Fallopian tube (tissue), 1 donor: ENCODE measurements around a stretch of chr2.

DNA sequence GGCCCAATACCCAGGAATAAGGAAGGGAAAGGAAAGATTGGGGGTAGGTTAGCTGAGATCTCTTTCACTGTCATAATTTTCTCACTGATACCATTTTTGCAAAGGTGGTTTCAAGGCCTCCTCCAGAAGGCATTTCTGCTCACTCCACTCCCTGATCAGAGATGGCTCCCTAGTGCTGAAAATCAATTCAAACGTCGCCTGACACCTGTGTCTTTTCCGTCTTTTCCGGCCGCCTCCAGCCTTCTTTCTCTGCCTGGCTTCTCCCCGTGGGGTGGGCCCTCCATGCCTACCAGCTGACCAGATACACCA, 90.9 kb downstream of the RHOB start:
- PRO-cap: no peak

- PRO-cap: no peak
Observed at GRCh38 chr2:20649412-20649825, 1.5 kb downstream of the HS1BP3 start.

DNA sequence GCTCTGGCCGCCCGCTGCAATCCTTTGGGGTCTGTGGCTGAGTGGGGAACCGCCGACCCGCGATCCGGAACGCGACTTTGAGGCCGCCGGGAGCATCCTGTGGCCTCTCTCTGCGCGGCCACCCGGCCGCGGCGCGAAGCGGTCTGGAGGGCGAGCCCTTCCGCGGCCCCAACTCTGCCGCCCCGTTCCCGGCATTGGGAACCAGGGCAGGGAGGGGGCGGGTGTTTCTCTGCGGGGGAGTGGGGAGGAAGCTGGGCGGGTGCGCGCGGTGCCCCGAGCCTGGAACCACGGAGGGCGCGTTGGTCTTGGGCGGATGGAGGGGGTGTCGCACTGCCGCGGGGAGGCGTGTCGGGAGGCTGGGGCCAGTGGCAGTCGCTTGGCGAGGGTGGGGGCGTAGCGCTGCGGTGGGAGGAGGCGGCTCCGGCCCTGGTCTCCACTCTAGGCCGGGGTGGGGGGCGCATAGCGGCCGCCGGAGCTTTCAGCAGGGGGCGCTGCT, 307 bp upstream of the GDF7 start:
- PRO-cap: no peak

GRCh38 chr2:20674949-20675436, 8.0 kb downstream of the GDF7 start:
- PRO-cap: no peak

GRCh38 chr2:20780838-20781273, 42.0 kb downstream of the LDAH start:
- PRO-cap: no peak

- PRO-cap: no peak
Observed at GRCh38 chr2:21019264-21019670, 24.6 kb downstream of the APOB start.

DNA sequence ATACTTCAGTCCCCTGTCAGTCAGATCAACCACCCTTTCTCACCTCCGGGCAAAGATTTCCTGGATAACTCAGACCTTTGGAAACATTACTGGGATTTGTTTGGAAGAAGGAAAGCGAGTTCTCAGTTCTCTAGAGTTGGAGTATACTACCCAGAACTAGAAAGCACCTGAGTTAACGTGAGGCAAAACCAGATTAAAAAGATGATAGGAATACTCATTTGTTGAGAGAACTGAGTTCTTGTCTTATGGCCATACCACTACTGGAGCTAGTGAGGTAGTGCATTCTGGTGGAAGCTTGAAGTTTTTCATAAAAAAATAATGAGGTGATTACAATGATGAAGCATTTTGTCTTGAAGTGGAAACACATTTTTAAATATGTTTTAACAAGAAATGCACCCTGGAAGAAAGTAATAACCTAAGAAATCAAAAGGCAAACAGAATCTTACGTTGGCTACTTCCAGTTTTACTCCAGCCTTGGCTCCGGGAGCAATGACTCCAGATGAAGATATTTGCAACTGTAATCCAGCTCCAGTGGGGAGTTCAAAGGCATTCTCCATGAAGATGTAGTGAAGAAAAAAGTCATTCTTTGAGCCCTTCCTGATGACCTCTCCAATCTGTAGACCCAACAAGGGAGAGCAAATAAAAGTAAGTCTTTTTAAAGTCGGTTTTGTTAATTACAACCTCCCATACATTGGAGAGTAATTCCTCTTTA, 20.6 kb downstream of the APOB start:
- PRO-cap: no peak

DNA sequence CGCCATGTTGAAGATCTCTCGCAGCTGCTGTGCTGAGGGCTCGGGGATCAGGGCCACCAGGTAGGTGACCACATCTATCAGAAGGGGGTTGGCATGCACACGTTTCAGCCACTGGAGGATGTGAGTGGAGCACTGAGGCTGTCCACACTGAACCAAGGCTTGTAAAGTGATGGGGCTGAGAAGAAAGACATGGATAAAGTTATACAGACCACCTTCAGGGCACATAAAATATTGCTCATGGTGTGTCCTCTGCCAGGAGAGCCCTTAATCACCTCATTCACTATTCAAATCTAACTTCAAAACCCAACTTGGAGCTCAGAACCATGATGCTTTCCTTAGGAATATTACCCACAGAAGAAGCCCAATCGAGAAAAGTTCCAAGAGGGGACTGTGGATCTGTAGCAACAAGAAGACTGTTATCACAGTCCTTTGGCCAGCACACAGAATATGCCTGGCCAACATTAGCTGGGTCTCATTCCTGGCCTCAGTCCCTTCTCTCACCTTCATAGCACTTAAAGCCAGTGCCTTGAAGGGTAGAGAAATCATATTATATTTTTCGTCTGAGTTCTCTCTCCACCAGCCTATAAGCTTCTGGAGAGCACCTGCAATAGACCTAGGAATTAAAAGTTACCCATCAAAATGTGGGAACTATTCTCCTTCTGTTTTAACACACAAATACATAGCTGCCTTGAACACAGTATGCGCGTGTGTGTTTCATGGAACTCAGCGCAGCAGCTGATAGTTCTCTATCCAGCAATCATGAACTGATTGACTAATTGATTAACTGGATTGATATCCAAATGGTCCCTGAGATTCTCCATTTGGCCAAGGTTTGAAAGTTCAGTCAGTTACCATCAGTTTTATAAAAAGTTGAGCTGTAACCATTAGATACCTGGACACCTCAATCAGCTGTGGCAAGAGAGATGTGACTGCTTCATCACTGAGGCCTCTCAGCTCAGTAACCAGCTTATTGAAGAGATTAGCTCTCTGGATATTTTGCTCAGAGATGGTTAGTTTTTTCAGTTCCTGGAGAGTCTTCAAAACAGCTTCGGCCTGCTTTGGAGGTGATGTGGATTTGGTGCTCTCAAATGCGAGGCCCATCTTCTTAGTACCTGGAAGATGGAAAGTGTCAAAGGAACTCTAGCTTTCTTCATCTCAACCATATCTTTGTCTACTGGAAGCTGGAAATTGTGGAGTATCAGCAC, 11.1 kb downstream of the APOB start:
- PRO-cap: no peak

DNA sequence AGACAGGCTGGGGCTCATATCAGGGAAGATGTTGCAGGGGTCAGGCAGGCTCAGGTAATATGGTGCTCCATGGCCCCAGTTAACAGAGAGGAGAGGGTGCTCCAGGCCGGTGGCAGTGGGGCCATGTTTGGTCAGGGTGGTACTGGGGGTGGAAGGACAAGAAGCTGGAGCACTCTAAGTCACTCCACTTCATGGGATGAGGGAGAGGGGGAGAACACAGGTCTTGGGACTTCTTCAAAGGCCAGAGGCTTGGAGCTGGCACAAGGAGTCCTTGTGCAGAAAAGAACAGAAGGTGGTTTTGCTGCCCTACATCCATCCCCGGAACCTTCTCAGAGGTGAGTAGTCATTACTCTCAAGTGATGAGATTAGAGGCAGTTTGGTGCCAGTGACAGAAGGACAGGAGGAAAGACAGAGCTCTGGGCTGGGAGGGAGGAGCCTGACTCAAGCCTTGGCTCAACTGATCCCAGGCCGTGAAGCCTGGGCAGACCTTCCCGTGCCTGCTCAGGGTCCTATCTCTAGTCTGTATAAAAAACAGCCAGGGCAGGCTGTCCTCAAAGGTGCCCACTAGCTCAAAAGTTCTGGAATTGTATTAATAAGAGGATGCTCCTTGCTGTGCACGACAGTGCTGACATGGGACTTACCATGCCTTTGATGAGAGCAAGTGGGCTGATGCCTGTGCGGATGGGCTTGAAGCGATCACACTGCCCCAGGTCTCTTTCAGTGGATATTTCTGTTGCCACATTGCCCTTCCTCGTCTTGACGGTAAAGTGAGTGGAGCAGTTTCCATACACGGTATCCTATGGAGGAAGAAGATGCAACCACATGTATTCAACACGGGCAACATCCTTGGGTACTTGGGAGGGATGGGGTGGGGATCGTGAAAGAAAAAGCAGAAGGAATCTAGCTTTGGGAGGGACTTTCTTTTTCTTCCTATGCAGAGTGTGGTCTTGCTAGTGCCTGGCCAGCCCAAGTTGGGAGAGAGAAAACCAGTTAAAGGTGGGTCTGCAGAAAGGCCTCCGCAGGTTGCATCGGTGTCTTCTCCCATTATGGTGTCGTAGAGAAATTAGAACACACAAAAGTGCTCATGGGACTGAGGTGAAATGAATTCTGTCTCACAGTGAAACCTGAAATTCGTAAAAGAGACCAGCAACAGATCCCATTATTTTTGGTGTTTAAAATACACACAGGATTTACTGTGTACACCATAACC, 7.0 kb downstream of the APOB start:
- PRO-cap: no peak

DNA sequence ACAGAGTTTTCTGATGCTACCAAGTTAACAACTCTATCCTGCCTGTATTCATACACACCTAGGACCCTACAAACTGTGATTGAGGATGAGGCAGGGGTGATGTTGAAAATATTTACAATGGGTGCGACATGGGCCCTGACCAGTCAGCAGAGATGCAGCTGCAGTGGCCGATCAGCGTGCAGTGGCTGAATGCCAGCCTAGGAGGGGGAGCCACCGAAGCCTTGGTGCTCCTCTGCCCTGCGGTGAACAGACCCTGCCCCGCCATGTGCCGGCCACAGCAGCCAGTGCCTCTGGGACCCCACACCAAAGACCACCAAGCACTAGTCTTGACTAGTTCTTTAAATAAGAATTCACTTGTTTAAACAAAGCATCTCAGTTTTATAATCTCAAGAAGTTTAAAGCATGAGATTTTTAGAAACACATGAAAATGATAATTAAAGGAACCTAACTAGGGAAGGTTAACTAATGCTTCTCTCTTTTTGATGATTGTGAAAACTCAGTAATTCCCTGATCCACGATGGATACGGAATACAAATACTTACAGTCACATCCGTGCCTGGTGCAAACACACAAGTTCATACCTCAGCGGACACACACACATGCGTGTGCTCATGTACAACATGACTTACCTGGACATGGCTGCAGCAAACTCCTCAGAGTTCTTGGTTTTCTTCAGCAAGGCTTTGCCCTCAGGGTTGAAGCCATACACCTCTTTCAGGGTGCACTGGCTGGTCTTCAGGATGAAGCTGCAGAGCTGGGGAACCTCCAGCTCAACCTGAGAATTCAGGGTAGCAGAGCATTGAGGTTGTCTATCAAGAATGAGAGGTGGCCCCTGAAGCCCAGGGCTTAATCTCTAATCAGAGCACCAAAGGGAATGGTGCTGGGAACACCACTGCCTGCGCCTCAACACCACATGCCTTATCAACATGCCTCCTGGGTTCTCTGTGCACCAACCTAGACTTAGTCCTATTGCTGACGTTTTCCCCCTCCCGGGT, 3.3 kb downstream of the APOB start:
- PRO-cap: no peak

DNA sequence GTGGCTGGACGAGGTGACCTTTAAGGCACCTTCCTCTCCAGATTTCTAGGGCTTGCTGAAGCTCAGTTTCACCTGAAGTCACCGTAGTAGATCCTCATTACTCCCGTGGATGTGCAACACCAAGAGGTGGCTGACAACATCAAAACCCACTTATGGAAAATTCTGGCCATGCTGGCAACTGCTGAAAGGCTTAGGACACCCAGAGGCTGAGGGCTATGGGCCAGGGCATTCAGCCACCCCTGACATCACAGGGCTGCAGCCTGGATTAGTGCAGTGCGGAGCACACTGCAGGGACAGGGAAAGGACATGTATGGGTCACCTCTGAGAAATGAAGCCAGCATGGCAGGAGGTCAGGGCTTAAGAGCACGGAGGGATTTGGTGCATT, 300.6 kb downstream of the TDRD15 start:
- PRO-cap: no peak

DNA sequence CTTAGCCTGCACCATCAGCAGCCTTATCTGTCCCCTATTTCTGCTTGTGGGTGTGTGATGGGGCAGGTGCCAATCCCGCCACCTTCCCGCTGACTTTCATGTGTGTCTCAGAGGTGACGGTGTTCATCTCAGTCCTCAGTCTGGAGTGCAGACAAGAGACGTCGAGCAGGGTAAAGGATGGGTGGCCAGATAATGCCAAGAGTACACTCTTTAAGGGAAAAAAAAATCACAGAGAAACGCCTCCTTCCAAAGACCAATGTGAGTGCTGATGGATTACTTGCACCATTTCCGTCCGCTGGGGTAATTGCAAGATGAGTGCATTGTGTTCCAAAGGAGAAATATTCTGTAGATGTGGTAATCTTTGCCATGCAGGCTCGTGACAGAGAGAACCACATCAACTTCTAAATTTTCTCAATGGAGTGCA, 80.9 kb downstream of the KLHL29 start:
- PRO-cap: no peak

GRCh38 chr2:23492697-23493435, 107.9 kb downstream of the KLHL29 start:
- PRO-cap: no peak

DNA sequence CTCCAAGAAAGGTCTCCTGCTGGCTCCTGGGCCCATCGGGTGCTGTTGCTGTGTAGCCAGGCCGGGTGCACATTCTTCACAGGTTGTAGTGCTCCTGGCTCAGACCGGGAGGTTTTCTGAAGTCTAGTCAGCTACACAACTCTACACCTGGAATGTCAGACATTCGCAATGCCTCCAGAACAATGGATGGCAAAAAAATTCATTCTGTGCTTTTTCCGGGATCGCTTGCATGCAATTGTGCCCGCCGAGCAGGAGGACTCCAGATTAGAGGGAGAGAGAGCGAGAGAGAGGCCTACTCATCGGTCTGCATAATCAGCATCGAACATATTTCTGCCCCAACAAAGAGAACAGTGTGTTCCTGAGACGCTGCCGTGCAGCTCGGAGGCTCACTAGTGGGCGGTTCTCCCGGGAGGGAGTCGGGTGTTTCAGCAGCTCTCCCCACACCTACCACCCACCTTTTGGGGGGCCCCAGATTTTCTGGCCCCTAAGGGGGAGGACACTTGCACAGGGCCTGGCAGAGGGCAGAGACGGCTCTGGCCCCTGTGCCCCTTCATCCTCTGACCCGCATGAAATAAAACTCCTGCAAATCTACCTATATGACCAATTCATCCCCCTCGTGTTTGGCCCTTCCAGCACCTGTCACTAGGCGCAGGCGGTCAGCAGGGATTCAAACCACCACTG, 117.2 kb downstream of the KLHL29 start:
- PRO-cap: unidirectional peak, plus-strand start at position 262 of the sequence

GRCh38 chr2:23600250-23600820, 215.4 kb downstream of the KLHL29 start:
- PRO-cap: no peak

GRCh38 chr2:23887782-23888028, 39.2 kb downstream of the ATAD2B start:
- PRO-cap: no peak

DNA sequence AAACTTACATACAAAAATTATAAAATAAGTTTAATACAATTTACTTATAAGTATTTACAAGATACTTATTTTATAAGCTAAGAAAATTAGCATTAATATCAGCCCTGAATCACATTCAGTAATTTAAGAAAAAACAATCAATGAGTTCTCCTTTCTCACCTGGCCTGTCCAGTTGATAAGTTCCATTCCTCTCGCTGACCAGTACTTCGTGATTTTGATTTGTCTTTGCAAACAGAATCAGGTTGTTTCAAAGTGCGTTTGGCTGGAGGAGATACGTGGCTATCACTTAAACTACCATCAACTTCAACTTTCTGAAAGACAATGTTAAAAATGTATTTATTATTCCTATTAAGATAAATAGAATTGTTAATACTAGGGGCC, 31.3 kb downstream of the ATAD2B start:
- PRO-cap: no peak

GRCh38 chr2:24264543-24265130, 89.8 kb downstream of the FAM228A start:
- PRO-cap: no peak

DNA sequence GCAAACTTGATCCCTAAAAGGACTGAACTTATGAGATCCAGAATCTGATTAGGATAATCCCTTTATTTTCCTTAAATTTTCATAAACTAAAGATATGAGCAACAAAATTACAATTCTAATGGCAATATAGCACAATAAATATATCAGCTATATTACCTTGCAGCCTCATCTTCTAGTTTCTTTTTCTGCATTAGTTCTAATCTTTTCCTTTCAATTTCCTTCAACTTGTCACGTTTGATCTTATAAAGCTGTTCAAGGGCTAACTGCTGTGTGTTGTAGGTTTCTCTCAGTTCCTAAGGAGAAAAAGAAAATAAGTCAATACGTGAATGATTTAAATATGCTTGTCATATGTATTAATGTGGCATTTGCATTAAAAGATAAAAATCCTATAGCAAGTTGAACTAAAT, 84.8 kb downstream of the ITSN2 start:
- PRO-cap: no peak

DNA sequence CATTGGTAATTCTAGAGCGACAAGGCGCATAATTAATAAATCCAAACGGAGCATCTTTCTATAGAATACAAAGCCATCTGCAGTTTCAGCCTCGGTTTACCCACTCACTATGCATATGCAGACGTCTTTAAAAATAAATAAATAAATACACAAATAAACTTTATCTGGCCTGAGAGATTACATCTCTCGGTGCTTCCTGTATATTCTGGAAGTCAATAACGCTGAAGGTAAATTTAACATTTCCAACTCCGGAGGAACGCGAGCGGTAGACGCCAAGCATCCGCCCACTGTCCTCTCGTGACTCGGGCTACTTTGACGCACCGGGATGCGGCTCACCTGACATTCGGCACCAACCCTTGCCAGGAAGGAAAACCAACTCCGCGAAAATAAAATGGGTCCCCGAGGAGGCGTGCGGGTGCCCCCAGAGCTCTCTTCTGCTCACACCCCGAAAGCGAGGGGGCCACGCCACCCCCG, 796 bp downstream of the ITSN2 start:
- PRO-cap: unidirectional peak, plus-strand start at position 256 of the sequence; unidirectional peak, plus-strand start at position 342 of the sequence; unidirectional peak, plus-strand start at position 399 of the sequence